Gastrocnemius medialis (tissue), 3 donors: ENCODE measurements around the gene FRS2.

DNA sequence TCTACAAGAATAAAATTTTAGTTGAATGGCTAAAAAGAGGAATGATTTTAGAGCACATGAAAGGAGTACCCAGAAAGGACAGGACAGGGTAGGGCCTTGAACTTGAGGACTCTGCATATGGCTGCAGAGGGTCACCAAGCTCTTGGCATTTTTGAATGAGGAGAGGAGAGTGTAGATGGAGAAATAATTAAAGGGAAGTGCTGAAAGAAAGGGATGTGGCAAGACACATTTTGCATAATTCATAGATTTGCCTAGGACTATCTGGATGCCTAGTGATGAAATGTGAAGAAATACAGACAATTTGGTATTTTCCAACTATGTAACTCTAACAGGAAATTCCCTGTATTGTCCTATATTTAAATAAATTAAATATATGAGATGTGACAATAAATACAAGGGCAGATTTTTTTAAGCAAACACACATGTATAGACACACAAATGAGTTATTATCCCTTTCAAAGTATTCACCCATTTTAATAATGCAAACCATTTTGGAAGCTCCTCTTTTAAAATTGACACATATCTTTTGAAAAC lies 27.6 kb upstream of the MDM1 start:
- PRO-cap = no peak
- RAMPAGE, long total RNA, 3 experiments = no peak in any of the 3 experiments

DNA sequence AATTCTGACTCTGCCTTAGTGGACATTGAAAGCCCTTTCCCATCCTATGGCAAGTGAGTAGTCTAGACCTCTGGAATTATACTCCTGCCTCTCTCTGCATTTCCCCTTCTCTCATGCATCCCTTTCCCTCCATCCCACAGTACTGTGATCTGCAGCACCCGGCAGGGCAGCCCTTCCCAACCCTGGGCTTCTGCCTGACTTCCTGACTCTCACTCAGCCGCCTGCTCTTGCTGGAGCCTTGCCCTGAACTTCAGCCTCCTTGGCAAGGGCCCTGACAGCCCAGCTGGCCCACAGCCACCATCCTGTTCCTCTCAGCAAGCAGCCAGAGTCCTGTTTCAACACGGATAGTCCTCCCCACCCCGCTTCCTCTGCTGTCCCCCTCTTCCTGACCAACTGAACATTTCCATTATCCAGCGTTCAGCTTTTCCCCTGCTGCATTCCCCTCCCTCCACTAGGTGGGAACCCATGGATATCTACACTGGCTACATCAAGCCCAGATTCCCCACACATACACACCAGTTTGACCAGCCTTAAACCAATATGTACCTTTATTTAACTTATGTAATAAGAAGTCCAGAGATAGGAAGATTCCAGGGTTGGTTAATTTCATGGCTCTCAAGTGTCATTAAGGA lies 74.0 kb upstream of the MDM1 start:
- PRO-cap = no peak
- RAMPAGE, long total RNA, 3 experiments = no peak in any of the 3 experiments

GRCh38 chr12:68441919-68442767 lies 110.0 kb upstream of the MDM1 start:
- PRO-cap = no peak
- RAMPAGE, long total RNA, 3 experiments = no peak in any of the 3 experiments

- PRO-cap = no peak
- RAMPAGE, long total RNA, 3 experiments = no peak in any of the 3 experiments
These were observed 400 bp downstream of the RAP1B start for GRCh38 chr12:68611078-68611519.

- PRO-cap = no peak
- RAMPAGE, long total RNA, 3 experiments = no peak in any of the 3 experiments
These were observed 14.7 kb downstream of the RAP1B start for GRCh38 chr12:68625342-68625844.

- PRO-cap = no peak
- RAMPAGE, long total RNA, 3 experiments = no peak in any of the 3 experiments
These were observed 16.0 kb downstream of the RAP1B start for GRCh38 chr12:68626352-68627391.

GRCh38 chr12:68772574-68773331 lies 26.8 kb downstream of the SLC35E3 start:
- PRO-cap = no peak
- RAMPAGE, long total RNA, 3 experiments = no peak in any of the 3 experiments

DNA sequence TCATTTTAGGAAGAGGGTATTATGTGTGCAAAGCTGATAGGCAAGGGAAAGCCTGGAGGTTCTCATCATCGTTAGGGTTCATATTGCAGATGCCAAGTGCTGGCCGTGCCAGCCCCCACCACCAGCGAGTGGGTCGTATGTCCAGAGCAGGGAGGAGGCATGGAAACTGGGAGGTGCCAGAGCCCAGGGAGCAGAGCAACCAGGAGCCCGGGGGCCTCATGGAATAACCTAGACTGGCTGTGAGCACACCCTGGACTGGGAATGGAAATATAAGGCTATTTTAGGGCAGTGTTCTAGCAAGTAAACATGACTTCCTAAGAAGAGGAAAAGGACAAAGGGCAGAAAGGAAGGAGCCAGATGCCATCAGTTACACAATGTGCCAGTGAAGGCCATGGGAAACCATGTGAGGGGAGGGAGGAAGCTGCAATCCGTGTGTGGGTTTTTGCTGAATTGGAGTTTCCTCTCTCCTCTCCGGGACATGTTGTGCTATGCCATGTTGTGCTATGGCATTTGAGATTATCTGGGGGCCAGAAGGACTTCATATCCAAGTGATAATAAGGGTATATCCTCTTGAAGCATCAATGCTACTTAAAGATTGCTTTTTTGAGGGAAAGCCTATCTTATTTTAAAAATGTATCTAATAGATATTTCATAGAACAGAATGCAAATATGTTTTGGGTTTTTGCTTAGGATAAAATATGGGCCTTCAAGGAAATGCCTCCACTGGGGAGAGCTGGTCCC lies 18.7 kb upstream of the CPM start:
- PRO-cap = no peak
- RAMPAGE, long total RNA, 3 experiments = no peak in any of the 3 experiments

GRCh38 chr12:68976498-68976915 lies 43.5 kb upstream of the CPM start:
- PRO-cap = no peak
- RAMPAGE, long total RNA, 3 experiments = no peak in any of the 3 experiments

DNA sequence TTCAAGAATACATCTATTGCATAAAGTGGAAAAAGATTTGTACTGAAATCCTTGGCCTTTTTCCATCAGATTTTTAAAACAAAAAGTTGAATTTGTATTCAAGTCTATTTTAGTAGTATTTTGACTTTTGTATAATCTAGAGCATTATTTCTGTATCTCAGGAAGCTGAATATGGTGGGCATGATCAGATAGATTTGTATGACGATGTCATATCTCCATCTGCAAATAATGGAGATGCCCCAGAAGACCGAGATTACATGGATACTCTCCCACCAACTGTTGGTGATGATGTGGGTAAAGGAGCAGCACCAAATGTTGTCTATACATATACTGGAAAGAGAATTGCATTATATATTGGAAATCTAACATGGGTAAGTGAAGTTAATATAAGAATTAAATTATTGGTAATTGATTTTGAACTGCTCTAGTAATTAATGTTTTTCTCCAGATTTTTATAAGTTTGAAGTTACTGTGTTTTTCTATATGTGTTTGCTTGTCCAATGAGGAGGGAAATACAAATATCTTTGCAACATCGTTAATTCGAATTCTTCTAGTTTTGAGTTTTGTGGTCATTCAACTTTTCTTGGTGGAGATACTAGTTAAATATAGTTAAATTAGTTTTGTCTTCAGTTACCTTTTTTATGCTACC lies 11.7 kb downstream of the CPSF6 start:
- PRO-cap = no peak
- RAMPAGE, long total RNA, 3 experiments = no peak in any of the 3 experiments

- PRO-cap = no peak
- RAMPAGE, long total RNA, 3 experiments = no peak in any of the 3 experiments
These were observed 16.2 kb upstream of the LYZ start for GRCh38 chr12:69331684-69332641.

GRCh38 chr12:69440028-69440366 lies 30.2 kb upstream of the FRS2 start:
- PRO-cap = no peak
- RAMPAGE, long total RNA, 3 experiments = no peak in any of the 3 experiments

- PRO-cap = bidirectional peak, plus-strand start at chr12:69470391, minus-strand start at chr12:69470323
- RAMPAGE, long total RNA, 3 experiments = start-site peak on the plus strand in 3 of 3 experiments, at chr12:69470381-69470429 at its widest, 30 to 79 reads per replicate
These were observed at the start of gene FRS2 for GRCh38 chr12:69469962-69470936. Gene FRS2, plus strand, starts transcription at chr12:69470388.

DNA sequence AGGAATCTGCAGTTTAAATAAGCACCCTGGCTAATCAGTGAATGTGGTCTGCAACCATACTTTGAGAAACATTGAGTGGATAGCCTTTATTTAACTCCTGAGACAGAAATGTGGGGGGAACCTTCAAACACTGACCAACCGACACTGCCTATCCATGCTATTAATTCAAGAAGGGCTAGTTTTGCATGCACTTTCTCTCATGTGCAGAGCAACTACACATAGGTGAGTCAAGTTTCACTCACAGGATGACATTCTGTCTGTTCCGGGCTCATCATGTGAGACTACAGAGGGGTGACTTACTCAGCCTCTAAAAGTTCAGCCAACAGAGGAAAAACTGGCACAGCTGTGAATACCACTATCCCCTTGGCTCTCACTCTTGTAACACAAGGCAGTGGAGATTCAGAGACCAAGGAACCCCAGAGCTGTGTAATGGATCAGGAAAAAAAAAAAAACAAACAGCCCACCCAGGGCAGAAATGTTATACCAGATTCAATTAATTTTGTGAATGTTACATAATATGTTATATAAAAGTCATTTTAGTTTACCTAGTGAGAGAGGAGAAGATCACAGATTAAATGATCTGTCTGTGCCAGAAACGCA lies 13.3 kb downstream of the BEST3 start:
- PRO-cap = bidirectional peak, plus-strand start at position 391 of the sequence, minus-strand start at position 162 of the sequence
- RAMPAGE, long total RNA, 3 experiments = no peak in any of the 3 experiments

- PRO-cap = no peak
- RAMPAGE, long total RNA, 3 experiments = no peak in any of the 3 experiments
These were observed 206.0 kb downstream of the MYRFL start for GRCh38 chr12:70030940-70031501.

GRCh38 chr12:70177967-70178444 lies 65.2 kb upstream of the CNOT2 start:
- PRO-cap = no peak
- RAMPAGE, long total RNA, 3 experiments = no peak in any of the 3 experiments

DNA sequence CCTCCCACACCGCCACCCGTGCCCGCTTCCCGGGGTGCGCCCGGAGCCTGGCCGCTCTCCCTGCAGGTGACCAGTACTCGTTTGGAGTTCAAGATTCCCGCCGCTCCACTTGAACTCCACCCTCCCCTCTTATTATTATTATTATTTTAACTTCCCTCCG lies 315 bp upstream of the KCNMB4 start:
- PRO-cap = no peak
- RAMPAGE, long total RNA, 3 experiments = no peak in any of the 3 experiments

DNA sequence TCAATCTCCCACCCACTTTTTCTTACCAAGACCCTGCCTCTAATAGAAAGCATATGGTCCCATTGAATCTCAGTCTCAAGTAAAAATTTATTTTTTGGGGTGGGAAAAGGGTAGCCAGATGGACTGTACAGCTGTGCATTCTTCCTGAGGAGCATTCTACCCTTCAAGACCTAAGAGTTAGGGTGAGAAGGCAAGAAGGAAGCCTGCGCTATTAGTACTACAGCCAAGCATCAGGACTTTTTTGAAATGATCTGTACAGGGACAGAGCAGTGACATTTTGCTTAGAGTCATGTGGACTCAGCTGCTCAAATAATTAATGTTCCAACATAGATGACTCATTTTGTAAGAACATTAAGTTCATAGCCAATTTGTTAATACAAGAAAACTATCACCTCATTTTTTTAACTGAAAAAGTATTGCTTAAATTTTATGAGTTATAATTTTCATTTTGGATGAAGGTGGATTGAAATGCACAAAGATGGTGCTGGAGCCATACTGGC lies 92.5 kb downstream of the KCNMB4 start:
- PRO-cap = no peak
- RAMPAGE, long total RNA, 3 experiments = no peak in any of the 3 experiments

DNA sequence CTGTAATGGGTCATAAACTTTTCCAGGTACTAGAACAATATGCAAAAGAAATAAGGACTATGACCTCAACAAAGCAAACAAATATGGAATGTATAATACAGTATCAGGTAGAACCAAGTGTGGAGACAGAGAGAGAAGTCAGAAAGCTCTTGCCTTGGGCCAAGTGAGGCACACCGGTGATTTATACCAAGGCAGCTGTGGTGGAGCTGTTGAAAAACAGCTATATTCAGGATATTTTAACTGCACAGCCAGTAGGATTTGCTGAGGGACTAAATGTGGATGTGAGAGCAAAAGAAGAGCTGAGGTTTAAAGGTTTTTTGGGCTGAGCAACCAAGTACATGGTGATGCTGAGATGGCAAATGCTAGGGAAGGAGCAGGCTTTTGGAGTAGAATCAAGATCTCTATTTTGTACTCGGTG lies 116.2 kb downstream of the TSPAN8 start:
- PRO-cap = no peak
- RAMPAGE, long total RNA, 3 experiments = no peak in any of the 3 experiments

DNA sequence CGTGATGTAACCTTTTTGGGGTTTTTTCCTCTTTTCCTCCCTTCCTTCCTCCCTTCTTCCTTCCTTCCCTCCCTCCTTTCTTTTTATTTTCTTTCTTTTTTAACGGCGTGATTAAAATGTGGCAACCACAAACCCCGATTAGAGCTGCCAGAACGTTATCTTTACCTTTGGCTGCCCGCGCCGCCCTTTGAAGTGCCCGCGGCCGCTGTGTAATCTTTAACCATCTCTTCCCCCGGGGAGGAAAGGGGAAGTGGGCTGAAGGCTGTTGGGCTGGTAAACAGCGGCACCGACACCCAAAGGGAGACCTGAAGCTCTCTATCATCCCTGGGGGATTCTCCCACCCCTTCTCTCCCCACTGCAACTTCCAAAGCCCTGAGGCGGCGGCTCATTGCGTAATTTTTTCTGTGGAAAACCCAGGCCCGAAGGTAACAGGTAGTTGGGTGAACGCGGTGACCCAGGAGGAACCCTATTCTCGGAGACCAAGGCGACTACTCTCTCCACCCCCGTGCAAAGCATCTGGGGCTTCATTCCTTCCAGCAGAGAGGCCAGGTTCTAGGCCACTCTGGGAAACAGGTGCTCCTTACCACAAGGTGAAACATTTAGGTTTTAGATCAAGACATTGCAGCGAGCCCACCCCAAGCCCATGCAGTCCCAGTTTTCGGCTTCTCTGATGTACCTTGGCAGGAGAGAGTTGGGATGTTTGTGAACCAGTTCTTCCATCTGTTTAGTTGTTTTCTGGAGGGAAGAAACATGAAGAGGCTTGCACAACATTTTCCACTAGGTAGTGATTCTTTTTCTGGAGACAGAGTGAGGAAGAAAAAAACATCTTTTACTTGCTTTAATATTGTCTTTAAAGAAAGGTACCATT lies 1.4 kb downstream of the LGR5 start:
- PRO-cap = no peak
- RAMPAGE, long total RNA, 3 experiments = no peak in any of the 3 experiments